HT-29 (cell line): ENCODE measurements around a stretch of chr17.

GRCh38 chr17:66697761-66698617 lies 136.9 kb upstream of the CACNG5 start:
- RAMPAGE, long total RNA = no peak

GRCh38 chr17:66724662-66725082 lies 110.2 kb upstream of the CACNG5 start:
- RAMPAGE, long total RNA = no peak

GRCh38 chr17:66747706-66748261 lies 87.1 kb upstream of the CACNG5 start:
- RAMPAGE, long total RNA = no peak

DNA sequence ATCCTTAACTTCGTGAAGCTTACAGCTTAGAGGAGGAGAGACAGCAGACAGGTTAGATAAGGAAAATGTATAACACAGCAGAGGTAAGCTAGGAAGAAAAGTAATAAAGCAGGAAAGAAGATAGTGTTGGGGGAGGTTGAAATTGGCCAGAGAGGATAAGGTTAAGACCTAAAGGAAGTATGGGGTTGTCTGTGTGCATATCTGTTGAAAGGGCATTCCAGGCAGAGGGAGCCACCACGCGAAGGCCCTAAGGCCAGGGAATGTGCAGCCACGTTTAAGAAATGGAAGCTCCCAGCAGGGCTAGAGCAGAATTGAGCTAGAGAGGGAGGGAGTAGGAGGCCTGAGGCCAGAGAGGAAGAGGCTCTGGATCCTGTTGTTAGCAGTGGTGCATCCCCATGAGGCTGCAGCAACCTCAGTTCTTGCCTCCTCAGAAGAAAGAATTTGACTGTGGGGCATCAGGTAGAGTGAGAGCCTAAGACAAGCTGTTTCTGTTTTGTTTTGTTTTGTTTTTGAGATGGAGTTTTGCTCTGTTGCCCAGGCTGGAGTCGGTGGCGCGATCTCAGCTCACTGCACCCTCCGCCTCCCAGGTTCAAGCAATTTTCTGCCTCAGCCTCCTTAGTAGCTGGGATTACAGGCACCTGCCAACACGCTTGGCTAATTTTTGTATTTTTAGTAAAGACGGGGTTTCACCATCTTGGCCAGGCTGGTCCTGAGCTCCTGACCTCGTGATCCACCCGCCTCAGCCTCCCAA lies 58.9 kb upstream of the CACNG5 start:
- RAMPAGE, long total RNA = no peak

- RAMPAGE, long total RNA = no peak
Observed at GRCh38 chr17:67056505-67056852, 12.1 kb downstream of the CACNG1 start.

GRCh38 chr17:67078086-67078529 lies 33.8 kb downstream of the CACNG1 start:
- RAMPAGE, long total RNA = no peak

DNA sequence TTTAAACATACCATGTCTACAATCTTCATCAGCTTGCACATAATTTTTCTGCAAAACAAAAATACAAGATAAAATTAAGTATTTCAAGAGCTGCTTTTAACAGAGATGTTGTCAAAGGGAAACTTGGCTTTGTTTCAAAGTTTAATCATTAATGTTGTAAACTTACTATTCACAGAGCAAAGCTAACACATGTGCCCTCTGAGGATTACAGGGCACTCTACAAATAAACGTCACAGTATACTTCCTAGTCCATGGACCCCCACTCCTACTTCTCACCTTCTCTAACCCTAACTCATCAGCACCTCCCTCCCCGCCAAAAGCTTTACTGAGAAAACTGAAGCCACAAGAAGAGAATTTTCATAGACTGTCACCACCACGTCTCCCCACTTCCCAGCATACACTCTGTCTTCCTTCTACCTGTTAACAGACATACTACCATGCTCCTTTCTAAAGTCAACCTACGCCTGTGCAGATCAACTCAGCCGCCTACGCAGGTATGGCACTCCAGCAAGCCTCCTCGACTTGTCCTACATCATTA lies 29.0 kb downstream of the HELZ start:
- RAMPAGE, long total RNA = no peak

DNA sequence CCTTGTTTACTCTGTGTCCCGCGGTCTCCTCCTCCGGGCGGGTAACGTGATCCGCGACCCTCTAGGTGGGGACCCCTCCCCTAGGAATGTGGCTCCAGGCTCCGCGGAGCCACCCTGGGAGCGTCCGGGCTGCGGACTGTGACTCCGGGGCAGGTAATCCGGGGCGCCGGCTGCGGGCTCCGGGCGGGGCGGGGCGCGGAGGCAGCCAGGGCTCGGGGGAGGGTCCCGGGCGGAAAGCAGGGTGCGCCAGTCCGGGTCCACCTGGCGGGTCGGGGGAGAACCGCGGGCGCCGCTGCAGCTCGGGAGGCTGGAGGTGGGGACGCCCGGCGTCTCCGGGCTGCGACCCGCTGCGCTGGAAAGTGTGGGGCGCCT lies 806 bp upstream of the HELZ start:
- RAMPAGE, long total RNA = no peak

DNA sequence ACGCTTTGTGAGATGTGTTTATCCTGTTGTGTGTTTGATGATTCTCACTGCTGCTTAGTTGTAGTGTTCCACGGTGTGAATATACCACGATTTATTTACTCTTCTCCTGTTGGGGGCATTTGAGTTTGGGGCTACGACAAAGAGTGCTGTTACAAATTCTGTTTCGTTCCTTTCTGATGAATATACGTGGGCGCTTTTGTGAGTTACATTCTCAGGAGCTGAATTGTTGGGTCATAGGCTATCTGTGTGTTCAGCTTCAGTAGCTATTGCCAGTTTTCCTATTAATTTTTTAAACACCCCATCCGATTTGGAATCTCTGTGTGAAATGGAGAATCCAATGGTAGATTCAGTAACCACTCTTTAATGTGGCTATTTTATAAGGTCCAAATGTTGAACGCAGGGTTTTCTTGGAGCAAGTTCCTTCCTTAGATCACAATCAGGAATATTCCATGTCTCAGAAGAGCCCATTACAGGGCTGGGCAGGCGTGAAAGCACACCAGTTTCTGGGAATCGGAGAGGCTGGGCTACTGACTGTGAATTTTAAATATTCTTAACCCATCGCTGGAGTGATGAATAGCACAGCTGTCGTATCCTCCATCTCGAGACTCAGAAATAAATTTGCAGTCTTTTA lies 115.8 kb downstream of the PITPNC1 start:
- RAMPAGE, long total RNA = no peak

DNA sequence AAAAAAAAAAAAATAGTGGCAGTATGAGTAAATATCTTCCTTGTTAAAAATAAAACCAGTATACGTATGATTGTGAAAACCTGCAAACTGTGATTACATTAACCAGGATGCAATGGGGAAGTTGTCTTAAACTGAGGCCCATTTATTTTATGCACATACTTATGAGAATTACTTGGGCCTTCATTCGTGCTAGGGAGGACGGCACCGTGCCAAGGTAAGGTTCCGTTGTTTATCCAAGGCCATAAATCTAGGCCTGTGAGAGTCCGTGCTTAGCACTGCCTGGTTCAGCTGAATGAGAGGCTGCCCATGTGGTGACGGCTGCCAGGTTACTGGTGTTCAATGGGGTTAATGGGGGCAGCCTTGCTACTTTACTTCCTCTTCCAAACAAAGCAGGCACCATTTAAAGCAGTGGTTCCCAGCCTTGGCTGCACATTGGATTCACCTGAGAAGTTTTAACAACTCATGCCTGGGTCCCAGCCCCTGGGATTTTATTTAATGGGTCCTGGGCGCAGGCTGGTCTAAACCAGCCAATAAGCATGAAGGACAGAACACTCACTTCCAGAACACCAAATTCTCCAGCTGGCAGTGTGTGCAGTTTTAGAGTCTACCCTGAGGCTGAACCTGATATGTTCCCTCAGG lies 135.0 kb upstream of the NOL11 start:
- RAMPAGE, long total RNA = no peak

DNA sequence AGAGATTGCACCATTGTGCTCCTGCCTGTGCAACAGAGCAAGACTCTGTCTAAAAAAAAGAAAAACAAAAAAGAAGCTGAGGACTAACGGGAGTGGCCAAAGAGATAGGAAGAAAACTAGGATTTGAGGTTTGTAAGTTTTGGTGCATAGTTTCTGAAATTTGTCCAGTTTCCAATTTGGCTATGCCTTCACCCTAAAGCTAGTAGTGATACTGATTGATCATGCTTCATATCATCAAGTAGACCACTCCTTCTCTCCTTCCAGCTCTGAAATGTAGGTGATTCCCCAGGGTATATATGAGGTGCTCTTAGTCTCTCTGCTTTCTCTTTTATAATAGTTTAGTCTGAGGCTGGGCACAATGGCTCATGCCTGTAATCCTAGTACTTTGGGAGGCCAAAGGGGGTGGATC lies 10.5 kb upstream of the BPTF start:
- RAMPAGE, long total RNA = no peak

DNA sequence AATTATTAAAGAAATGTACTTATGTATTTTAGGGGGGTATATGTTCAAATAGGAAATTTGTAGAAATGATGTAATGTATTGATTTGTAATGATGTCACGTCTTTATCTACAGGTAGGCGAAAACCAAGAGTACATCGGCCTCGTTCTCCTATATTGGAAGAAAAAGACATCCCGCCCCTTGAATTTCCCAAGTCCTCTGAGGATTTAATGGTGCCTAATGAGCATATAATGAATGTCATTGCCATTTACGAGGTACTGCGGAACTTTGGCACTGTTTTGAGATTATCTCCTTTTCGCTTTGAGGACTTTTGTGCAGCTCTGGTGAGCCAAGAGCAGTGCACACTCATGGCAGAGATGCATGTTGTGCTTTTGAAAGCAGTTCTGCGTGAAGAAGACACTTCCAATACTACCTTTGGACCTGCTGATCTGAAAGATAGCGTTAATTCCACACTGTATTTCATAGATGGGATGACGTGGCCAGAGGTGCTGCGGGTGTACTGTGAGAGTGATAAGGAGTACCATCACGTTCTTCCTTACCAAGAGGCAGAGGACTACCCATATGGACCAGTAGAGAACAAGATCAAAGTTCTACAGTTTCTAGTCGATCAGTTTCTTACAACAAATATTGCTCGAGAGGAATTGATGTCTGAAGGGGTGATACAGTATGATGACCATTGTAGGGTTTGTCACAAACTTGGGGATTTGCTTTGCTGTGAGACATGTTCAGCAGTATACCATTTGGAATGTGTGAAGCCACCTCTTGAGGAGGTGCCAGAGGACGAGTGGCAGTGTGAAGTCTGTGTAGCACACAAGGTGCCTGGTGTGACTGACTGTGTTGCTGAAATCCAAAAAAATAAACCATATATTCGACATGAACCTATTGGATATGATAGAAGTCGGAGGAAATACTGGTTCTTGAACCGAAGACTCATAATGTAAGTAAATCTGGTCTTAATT lies 28.8 kb downstream of the BPTF start:
- RAMPAGE, long total RNA = no peak

DNA sequence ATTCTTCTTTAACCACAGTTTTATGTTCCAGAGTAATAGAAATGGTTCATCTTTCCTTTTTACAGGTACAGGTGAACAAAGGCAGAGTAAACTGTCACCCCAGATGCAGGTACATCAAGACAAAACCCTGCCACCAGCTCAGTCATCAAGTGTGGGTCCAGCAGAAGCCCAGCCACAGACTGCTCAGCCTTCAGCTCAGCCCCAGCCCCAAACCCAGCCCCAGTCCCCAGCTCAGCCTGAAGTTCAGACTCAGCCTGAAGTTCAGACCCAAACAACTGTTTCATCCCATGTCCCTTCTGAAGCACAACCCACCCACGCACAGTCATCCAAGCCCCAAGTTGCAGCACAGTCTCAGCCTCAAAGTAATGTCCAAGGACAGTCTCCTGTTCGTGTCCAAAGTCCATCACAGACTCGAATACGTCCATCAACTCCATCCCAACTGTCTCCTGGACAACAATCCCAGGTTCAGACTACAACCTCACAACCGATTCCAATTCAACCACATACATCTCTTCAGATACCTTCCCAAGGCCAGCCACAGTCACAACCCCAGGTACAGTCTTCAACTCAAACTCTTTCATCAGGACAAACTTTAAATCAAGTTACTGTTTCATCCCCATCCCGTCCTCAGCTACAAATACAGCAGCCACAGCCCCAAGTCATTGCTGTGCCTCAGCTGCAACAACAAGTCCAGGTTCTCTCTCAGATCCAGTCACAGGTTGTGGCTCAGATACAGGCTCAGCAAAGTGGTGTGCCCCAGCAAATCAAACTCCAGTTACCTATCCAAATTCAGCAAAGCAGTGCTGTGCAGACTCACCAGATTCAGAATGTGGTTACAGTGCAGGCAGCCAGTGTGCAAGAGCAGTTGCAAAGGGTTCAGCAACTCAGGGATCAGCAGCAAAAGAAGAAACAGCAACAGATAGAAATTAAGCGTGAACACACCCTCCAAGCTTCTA lies 50.6 kb downstream of the C17orf58 start:
- RAMPAGE, long total RNA = no peak

DNA sequence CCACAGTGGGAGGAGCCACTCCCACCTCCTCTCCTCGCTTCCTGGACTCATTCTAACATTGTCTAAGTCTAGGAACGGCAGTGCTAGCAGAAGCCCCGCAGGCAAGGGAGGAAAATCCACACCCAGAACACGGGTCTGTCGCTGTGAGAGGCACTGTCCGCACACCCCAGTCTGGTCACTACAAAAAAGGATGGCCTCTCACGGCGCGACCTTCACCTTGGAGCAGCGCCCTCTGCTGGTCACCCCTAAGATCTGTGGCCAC lies 14.8 kb upstream of the C17orf58 start:
- RAMPAGE, long total RNA = no peak

DNA sequence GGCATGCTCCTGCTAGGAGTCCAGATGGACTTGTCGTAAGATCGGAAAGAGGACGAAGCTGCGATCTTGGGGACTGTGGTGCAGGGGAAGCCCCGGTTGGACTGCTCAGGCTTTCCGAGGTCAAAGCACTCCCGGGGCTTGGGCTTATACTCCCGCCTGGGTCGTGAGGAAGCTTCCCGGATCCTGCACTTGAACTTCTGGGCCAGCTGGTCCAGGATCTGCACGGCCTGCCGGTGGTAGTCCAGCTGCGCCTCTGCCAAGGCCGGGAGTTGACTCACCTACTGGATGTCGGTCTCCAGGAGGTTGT lies 99.1 kb downstream of the KPNA2 start:
- RAMPAGE, long total RNA = no peak

GRCh38 chr17:68169226-68169925 lies 78.5 kb upstream of the AMZ2 start:
- RAMPAGE, long total RNA = no peak

DNA sequence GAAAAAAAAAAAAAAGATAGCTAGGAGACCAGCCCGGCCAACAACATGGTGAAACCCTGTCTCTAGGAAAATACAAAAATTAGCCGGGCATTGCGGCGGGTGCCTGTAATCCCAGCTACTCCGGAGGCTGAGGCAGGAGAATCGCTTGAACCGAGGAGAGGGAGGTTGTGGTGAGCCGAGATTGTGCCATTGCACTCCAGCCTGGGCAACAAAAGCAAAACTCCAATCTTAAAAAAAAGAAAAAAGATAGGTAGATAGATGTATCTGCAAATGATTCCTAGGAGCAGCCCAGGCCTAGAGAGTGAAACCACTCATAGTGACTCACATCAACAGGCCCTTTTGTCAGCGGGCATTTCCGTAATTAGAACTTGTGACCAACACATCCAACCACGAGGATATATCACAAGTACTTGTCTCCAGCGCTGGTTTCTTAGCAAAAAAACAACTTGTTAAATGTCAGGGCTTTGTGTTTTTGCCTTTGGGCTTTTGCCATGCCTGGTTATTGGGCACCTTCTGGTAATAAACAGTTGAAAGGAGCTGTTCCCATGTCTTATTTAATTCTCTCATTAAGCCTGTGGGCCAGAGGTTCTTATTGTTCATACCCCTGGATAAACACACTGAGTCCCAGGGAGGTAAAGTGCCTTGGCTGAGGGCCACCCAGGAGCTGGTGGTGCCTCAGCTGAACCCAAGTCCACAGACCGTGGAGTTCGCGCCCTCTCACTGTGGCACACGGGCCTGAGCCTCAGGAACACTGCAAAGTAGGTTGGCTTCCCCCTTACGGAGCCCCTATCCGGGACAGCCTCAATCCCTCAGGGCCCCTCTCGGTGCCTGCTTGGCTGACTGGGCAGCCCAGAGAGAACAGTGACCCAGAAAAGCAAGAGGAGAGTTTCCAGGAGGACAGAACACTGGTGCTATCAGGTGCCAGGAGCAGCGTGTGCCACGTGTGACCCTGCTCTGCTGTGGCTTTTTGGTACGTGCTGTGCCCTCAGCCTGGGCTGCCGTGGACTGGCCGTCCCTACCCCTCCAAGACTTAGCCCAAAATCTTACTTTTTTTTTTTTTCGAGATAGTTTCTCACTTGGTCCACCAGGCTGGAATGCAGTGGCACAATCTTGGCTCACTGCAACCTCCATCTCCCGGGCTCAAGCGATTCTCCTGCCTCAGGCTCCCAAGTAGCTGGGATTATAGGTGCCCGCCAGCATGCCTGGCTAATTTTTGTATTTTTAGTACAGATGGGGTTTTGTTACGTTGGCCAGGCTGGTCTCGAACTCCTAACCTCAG lies 12.6 kb upstream of the AMZ2 start:
- RAMPAGE, long total RNA = no peak

DNA sequence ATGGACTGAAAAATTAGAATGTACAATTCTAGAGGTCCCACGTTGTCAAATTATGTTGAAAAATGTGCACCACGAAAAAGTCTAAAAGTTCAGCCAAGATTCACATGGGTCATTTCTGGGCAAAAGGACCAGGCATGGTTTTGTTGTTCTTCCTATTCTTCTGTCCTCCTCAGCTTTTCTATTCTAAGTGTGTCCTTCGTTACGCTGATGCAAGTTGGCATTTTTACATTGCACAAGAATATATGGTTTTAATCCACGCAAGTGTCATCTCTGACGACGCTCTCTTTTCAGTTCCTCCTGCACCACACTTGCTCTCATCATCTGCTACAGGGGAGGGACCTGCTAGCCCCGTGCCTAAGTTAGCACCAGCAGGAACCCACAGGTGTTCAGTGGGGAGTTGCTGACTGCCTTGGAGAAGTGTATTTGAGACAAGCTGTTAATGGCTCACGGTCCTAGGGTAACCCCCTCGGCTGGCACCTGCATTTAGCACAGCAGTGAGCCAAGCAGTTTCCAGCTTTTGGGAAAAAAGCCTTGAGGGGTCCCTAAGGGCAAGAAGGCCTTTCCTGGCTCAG lies 10.6 kb upstream of the AMZ2 start:
- RAMPAGE, long total RNA = no peak

GRCh38 chr17:68346256-68347038 lies 55.2 kb downstream of the ARSG start:
- RAMPAGE, long total RNA = no peak

- RAMPAGE, long total RNA = no peak
Observed at GRCh38 chr17:68377959-68379331, 78.9 kb downstream of the WIPI1 start.